Measurements from ENCODE around the genes SLC22A3 and MAP3K4.

DNA sequence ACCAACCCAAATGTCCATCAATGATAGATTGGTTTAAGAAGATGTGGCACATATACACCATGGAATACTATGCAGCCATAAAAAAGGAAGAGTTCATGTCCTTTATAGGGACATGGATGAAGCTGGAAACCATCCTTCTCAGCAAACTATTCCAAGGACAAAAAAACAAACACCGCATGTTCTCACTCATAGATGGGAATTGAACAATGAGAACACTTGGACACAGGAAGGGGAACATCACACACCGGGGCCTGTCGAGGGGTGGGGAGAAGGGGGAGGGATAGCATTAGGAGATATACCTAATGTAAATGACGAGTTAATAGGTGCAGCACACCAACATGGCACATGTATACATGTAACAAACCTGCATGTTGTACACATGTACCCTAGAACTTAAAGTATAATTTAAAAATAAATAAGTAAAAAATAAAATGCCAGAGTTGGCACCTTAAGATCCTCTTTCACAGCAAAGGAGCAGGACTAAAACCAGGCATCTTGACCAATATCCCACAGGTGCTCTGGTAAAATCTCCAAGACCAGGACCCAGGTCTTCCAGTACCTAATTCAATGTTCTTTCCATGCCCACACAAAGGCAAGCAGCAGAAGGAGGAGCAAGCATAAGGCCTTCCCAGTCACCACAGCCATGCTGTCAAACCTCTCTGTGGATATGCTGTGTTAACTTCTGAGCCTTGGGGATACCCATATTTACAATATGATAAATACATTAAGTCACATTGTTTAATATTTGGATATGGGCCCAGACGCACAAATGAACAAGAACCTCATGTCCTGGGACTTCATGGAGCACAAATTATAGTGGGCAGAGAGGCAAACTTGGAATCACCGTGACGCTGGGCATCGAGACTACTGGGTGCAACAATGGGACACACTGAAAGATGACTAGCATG lies 16.4 kb downstream of the SOD2 start:
- RRBS: no CpG with 5 or more reads among the region's 8 CpGs

- RRBS: no CpG with 5 or more reads among the region's 9 CpGs
Observed at GRCh38 chr6:159691815-159692257, 1.2 kb downstream of the SOD2 start.

GRCh38 chr6:159701391-159702109 lies 8.5 kb upstream of the SOD2 start:
- RRBS: no CpG with 5 or more reads among the region's 7 CpGs

DNA sequence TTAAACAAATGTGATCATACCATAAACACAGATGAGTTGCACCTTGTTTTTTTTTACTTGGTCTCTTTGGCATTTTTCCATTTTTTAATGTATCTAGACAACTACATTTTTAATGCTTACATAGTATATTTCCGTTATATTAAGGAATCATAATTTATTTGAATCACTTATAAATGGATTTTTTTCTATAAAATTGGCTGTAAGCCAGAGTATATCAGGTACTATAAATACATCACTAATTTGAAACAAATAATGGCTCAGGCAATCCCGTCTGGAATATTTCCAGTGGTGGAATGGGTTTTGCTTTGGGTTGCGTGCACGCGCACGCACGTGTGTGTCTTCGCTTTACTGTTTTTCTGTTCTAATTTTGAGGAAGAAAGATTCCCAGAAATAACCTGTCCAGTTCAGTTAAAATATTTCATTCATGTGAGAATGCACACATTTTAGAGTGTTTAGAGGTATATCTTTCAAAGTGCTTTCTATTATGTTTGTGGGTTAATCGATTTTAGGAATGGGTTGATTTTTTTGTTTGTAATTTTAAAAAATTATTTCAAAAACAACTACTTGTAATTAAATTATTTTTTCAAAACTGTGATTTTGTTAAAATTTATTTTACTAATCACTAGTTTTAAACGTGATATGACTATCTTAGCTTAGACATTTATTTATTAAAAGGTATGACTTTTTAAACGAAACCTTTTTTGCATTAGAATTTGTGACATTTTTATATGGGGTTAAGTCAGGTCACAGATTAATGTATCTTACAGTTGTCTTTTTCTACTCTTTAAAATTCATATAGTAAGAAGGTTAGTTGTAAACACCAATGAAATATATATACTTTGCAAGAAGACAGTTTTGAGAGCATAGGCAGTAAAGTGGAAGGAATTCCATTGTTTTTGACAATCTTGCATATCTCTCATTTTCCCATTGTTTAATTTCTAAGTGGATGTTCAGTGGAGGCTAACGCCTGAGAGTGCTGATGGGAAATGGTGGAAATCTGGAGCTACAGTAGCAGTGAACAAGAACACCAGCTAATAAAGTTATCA lies 10.9 kb upstream of the ACAT2 start:
- RRBS: no CpG with 5 or more reads among the region's 12 CpGs

- RRBS: no CpG with 5 or more reads among the region's 2 CpGs
Observed at GRCh38 chr6:159898365-159898847, 7.6 kb downstream of the MAS1 start.

DNA sequence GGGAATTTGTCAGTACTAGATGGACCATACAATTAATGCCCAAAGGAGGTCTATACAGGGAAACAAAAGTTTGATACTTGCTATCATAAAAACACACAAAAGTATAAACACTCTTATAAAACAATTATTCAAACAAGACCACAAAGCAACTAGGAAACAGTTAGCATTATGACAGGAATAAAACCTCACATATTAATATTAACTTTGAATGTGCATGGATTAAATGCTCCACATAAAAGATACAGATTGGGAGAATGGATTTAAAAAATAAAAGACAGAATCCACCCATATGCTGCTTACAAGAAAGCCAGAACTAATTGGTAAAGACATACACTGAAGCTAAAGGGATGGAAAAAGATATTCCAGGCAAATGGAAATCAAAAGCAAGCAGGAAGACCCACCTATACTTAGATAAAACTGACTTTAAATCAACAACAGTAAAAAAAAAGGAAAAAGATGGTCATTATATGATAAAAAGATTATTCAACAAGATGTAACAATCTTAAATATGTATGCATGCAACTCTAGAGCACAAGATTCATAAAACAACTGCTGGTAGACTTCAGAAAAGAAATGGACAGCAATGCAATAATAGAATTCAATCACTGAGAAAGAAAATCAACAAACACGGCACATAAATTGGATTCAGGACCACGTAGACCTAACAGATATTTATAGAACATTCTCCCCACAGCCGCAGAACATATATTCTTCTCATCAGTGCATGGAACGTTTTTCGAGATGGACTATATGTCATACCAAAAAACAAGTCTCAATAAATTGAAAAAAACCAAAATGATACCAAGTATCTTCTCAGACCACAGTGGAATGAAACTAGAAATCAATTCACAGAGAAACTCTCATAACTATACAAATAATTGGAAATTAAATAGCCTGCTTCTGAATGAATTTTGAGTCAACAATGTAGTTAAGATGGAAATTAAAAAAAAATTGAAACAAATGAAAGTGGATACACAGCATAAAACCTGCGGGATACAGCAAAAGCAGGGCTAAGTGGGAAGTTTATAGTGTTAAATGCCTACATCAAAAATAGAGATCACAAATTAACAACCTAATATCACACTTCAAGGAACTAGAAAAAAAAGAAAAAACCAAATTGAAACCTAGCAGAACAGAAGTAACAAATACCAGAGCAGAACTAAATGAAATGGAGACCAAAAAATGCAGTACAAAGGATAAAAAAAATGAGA lies 49.3 kb downstream of the IGF2R start:
- RRBS: no CpG with 5 or more reads among the region's 6 CpGs

DNA sequence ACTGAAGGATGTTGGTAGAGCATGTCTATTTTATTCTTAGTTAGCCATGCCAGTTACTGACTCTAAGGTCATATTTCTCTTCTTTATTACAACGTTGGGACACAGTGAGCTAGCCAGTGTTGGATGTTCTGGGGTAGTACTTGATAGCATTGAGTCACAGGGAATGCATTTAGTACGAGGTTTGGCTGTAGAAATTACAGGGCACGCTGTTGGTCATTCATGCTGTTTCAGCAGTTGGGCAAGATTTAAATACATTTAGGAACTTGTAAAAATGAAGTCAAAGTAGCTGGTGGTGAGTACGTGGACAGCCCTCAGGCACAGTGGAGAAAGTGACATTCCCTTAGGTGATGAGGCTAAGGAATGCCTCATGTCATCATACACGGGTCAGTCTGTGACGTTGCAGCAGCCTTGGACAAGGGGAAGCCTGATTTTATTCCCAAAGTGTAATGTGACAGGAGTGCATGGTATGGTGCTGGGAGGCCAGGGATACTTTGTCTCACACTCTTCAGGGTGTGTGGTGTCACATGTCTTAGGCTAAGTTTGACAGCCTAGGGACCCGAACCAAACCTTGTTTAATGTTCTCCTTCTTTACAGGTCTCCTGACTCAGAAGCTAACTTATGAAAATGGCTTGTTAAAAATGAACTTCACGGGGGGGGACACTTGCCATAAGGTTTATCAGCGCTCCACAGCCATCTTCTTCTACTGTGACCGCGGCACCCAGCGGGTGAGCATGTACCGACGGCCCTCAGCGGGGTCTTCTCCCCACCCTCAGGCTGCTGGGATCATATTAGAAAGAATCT lies 57.6 kb upstream of the SLC22A1 start:
- RRBS: no CpG with 5 or more reads among the region's 15 CpGs

DNA sequence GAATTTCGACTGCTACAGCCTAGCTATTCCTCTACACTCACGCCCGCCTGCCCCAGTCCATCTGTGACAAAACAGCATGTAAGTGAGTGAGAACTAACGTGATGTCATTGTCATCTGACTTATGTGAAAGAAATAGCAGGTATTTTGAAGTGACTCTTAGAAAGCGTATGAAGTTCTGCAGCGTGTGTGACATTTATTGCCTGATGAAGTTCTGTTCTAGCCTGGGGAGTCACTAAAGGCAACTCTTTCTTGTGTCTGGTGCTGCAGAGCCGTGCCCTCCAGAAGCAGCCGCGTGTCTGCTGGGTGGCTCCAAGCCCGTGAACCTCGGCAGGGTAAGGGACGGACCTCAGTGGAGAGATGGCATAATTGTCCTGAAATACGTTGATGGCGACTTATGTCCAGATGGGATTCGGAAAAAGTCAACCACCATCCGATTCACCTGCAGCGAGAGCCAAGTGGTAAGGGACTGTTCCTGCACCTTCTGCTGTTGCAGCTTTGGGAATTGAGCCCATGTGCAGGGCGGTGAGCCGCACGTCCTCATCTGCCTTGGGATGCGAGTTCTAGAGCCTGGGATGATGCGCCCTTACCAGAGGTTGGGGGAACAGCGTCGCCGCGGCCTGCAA lies 51.9 kb upstream of the SLC22A1 start:
- RRBS: no CpG with 5 or more reads among the region's 26 CpGs

DNA sequence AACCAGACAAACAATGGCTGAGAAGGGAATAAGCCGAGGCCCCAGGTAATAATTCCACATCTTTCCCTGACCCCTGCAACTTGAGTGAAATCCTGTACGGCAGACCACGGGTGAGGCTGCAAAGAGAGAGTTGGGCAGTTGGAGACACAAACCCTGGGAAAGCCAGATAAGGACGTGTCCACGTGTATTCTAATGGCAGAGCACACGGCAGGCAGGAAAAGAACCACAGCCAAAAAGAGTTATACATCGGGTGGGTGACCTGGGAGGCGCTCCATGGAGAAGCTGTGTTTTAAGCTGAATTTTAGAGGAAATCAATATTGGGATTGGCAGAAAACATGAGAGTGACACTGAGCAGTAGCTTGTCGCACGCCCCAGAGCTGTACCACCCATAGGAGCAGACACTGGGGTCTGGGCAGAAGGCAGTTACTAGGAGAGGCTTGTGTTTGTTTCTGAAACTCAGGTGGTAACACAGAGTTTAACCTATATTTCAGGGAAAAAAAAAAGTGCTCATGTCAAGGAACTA lies 6.3 kb downstream of the SLC22A1 start:
- RRBS: no CpG with 5 or more reads among the region's 10 CpGs

DNA sequence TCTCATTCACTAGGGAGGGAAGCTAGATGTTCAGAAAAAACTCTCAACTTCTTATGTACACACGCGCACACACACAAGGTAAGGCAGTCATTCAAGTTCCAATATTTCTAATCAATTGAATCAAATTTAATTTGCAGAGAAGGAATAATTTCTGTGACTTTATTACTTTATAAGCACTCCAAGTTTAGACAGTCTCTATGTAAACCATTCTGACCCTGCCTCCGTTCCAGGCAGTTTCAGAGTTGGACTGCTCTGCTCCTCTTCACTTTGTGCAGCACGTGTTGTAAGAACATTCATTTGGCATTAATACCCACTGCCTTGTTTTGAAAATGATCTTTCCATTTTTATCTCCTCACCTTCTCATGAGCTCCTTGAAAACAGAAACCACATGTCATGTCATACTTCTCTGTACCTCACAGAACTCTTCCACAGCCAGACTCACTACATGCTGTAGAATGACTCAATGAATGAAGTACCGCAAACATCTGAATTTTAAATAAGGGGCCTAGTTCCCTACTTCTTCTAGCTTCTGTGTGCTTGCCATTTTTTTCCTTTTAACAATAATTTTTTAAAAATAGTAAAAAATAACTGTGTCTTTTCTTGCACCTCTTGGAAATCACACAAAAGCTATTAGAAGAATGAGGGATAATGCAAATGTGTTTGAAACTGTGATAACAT lies 25.6 kb downstream of the SLC22A1 start:
- RRBS: no CpG with 5 or more reads among the region's 5 CpGs

GRCh38 chr6:160162202-160162642 lies 40.6 kb downstream of the SLC22A1 start:
- RRBS: no CpG with 5 or more reads among the region's 3 CpGs

DNA sequence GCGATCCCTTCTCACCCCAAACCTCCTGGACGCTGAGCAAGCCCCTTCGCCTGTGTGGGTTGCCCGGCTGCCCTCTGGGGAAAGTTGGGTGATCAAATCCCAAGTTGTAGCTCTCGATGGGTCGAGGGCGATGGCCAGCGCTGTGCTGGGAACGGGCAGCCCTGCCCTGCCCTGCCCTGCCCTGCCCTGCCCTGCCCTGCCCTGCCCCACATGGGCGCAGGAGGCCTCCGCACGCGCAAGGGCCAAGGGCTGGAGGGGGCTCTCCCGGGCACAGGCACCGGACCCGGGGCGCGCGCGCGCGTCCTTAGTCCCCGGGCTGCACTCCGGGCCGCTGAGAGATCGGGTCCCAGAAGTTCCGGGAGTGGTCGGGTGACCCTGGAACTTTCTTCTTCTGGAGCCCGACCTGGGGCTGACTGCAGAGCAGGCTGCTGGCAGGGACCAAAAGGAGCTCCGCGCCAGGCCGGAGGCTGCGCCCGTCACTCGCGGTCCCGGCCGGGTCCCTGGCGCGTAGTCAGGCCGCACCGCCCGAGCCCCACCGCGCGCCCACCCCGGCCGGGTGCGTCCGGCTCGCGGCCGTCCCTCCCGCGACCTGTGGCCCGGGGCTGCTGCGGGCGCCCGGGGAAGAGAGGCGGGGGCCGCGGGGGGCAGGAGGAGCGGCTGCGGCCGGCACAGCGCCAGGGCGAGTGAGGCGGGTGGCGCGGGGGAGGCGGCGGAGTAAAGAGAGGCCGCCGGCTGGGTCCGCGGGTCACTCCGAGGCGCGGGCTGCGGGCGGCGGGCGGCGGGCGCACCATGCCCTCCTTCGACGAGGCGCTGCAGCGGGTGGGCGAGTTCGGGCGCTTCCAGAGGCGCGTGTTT lies at the start of gene SLC22A3:
Gene SLC22A3, plus strand, starts transcription at position 748 of the 855 bp plus-strand sequence.
- RRBS: 21% methylated on average over 31 of the region's 94 CpGs

DNA sequence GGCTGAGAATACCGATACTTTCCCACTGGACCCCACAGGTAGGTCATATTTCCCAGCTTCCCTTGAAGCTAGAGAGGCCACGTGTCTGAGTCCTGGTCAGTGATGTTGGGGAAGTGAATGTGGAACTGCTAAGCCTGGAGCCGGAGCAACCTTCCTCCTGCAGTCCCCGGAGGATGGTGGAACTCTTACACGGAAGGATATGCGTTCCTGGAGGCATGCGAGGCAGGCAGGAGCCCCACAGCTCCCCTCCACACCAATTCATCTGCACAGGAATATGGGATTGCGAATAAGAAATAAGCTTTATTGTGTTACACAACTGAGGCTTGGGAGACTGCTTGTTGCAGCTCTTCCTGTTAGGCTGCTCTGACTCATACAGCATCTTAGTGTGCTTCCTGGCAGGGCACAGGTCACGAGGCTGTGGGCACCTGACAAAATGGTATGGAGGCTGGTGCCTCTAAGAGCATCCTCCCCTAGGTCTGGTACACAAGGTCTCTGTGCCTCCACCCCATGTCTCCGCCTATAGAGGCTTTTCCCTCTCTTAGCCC lies 6.7 kb downstream of the SLC22A3 start:
- RRBS: no CpG with 5 or more reads among the region's 10 CpGs

- RRBS: no CpG with 5 or more reads among the region's 7 CpGs
Observed at GRCh38 chr6:160399911-160401302, 52.2 kb downstream of the SLC22A3 start.

DNA sequence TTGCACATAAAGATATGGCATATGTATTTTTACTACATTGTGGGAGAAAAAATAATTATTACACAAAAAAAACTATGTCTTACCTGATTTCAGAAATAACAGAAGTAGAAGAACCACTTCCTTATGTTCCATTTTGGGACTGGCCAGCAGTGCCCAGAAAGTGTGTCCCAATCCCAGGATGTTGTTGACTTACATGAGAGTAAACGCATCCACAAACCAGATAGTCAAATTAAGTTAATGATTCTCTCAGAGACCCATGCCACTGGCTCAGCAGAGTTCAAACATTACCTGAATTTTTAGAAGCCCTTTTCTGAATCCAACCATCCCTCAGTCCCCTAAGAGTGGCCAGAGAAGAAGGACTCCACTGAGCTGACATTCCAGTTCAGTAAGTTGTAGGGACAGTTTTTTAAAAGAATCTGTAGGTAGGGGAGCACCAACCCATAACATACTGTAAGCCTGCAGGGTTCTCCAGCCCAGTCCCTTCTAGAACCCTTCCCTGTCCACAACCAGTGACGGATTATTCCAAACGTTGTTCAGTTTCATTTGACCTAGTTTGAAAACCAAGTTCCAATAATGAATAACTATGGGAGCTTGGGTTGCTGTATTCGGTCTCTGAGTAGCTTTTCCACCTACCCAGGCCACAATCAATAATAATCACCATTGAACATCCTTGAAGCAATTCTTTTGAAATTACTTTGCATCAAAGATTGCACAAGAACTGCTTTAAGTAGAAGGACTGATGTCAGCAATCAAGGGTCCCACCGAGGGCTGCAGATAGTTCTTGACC lies 153.0 kb downstream of the LPA start:
- RRBS: no CpG with 5 or more reads among the region's 5 CpGs

DNA sequence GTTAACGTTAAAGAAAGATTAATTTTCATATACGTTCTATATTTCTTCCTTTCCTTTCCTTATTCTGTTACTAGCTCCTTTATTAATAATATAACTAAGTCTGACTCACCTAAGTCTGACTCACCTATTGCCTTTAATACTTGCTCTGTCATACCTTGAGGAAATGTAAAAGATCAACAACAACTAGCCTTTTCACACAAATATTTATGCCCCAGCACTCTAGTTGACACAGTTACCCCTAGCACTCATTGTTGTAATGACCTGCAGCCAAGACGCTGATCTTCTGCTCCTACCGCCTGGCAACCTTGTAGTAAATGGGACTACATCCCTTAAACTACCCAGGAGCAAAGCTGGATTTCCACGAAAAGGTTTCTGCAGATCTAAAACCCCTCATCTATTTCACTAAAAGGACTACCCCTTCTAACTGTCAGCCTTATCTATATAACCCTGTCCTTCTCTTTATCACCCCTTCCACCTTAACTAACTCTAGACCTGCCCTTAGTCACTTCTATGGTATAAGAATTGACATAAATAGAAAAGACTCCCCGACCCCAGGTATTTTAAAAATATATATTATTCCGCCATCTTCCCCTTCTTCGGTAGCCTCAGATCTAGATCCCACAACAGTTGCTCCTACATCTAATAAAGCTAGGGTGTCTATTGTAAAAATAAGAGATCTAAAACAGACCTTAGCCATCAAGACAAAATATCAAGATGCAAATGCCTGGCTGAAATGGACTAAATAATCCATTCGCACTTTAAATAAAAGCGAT lies 90.1 kb downstream of the PLG start:
- RRBS: no CpG with 5 or more reads among the region's 10 CpGs

DNA sequence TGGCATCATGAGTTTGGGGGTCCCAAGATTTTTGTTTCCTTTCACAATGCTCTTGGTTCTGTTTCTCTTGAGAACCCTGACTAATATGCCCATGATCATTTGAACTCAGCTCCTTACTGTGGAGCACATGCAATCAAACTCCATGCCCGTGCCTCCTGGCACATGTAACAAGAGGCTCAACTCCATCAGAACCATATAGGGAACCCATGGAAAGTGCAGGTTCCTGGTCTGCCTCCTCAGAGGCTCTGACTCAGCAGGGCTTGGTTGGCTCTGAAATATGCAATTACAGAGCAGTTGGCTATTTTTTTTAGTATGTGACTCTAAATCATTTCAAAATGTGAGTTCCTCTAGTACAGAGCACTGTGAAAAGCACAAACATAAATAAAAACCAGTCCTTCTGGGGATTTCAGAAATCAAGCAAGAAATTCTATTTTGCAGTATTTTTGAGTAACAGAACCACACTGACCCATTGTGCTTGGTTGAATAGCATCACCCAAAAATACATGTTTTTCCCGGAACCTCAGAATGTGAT lies 13.4 kb upstream of the MAP3K4 start:
- RRBS: no CpG with 5 or more reads among the region's 2 CpGs

- RRBS: under 1% methylated on average over 40 of the region's 91 CpGs
Observed at GRCh38 chr6:160991535-160992143, at the start of gene MAP3K4. Gene MAP3K4, plus strand, starts transcription at chr6:160991769.

- RRBS: no CpG with 5 or more reads among the region's 11 CpGs
Observed at GRCh38 chr6:161076028-161076602, 84.5 kb downstream of the MAP3K4 start.

DNA sequence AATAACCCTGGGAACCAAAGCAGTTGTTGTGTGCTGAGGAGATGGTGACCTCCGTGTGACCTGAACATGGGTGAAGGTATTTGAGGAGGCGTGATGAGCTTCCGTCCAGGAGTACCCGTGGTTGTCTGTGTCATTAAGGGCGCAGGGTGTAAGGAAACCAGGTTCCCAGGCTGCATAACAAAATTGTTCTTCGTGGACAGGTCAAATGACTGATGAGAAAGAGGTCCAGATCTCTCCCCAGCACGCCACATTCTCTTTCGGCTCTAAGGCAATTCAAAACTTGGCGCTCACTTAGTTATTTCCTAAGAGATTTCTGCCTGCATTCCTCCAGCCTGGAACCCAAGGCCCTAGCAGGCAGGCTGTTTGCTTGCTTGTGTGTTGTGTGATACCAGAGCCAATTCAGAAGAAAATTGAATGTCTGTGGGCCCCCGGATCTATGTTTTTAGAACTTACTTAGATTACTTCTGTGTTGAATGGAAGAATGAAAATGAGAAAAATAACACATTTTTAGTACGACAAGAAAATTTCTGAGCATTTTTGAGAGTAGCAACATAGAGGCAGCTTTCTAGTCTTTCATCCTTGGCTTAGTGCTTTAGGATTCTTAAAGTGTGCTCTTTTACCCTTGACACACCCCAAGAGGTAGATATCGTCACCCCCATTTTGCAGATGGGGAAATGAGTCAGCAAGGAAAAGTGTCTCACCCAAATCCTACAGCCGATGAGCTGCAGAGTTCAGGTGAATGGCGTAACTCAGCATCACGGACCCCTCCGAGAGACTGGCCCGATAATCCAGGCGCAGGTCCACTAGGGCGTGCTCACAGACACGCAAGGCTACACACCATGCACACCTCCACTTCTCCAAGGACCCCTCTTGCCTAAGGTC lies 139.7 kb downstream of the AGPAT4 start:
- RRBS: no CpG with 5 or more reads among the region's 20 CpGs

Data from PFSK-1 (cell line).